Breast epithelium (tissue), 2 donors: ENCODE measurements around a stretch of chr2.

- PRO-cap: no peak
- RAMPAGE, long total RNA, 2 experiments: no peak in any of the 2 experiments
Measured at GRCh38 chr2:40282466-40283003, 169.4 kb downstream of the SLC8A1 start.

- PRO-cap: no peak
- RAMPAGE, long total RNA, 2 experiments: no peak in any of the 2 experiments
Measured at GRCh38 chr2:40371518-40372015, 80.3 kb downstream of the SLC8A1 start.

DNA sequence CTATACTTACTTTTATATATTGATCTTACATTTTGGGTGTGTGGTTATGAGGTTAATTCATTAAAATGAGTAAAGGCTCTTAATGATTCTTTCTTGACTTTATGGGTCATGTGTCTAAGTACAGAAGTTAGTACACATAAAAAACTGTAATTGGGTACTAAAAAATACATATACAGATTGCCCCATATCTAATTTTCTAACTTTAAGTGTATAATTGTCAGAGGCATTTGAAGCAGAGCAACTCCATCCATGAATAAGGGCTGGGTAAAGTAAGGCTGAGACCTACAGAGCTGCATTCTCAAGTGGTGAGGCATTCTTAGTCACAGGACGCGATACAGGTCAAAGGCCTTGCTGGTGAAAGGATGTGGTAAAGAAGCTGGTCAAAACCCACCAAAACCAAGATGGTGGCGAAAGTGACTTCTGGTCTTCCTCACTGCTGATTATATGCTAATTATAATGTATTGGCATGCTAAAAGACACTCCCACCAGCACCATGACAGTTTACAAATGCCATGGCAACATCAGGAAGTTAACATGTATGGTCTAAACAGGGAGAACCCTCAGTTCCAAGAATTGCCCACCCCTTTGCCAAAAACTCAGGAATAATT, 50.0 kb downstream of the SLC8A1 start:
- PRO-cap: no peak
- RAMPAGE, long total RNA, 2 experiments: no peak in any of the 2 experiments

GRCh38 chr2:40451317-40451424, 719 bp downstream of the SLC8A1 start:
- PRO-cap: no peak
- RAMPAGE, long total RNA, 2 experiments: no peak in any of the 2 experiments

GRCh38 chr2:41877076-41877999, 170.5 kb upstream of the PKDCC start:
- PRO-cap: no peak
- RAMPAGE, long total RNA, 2 experiments: no peak in any of the 2 experiments

DNA sequence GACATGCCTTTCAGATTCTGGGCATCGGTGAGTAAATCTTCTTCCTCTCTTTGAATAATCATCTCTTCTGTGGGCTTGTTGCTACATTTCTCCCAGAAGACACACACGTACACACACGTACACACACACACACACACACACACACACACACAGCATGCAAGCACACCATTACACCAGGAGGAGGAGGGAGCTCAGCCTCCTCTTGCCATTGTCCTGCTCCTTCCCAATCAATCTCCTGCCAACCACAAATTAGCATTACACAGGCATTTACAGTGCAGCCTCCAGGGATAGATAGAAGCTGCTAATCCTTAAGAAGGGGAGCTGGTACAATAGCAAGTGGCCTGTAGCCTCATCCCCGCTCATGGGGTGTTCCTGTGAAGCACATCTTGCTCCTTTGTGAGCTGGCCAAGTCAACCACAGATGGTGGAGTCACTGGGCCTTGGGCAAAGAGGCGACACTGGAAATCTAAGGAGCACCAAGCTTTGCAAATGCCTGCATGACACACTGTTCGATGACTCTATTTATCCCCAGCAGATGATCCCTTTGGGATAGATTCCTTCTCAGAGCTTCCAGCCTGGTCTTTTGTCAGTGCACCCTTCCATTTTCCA, 110.4 kb upstream of the PKDCC start:
- PRO-cap: no peak
- RAMPAGE, long total RNA, 2 experiments: no peak in any of the 2 experiments

DNA sequence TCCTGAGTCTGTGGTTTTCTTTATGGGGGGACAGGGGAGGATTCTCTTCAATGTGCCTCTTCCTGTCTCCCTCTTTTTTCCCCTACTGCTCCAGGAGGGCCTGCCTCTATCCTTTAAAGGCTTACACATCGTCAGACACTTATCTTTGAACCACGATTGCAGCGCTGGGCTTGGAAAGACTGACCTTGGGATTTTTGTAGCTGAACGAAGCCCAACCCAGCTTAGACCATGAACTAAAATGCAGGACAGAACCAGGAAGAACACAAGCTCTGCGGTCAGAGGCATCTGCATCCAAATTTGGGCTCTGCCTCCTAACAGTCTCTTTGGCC, 7.0 kb upstream of the PKDCC start:
- PRO-cap: no peak
- RAMPAGE, long total RNA, 2 experiments: no peak in any of the 2 experiments

- PRO-cap: no peak
- RAMPAGE, long total RNA, 2 experiments: no peak in any of the 2 experiments
Measured at GRCh38 chr2:42147470-42148144, 21.5 kb upstream of the EML4 start.

DNA sequence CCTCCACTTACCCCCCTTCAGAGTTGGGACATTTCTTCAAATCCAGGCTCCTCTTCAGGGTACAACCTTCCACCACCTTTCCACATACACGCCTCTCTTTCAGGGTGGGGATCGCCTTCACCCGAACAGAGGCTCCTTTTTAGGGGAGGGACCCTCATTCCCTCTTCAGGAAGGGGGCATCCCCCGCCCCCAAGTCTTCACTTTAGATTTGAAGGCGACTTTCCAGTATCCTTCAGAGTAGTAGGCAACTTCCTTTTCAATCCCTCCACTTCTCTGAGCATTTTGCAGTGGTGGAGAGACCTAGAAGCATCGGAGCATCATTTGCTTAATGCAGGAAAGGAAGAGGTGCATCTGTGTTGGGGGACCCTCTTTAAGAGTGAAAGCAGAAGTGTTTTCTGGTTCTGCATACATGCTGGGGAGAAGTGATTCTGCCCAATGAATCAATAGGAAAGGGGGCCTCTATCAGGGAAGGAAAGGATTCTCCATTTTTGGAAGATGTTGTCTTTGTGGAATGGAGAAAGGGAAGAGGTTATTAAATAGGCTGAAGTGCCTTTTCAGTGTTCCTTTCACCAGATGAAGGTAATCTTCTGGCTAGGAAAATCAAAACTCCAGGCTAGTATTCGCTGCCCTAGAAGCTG, 925 bp downstream of the EML4 start:
- PRO-cap: no peak
- RAMPAGE, long total RNA, 2 experiments: no peak in any of the 2 experiments

- PRO-cap: no peak
- RAMPAGE, long total RNA, 2 experiments: no peak in any of the 2 experiments
Measured at GRCh38 chr2:42197979-42198530, 28.9 kb downstream of the EML4 start.

- PRO-cap: no peak
- RAMPAGE, long total RNA, 2 experiments: no peak in any of the 2 experiments
Measured at GRCh38 chr2:42567774-42568309, 590 bp upstream of the MTA3 start.

GRCh38 chr2:42637379-42637578, 68.8 kb downstream of the MTA3 start:
- PRO-cap: no peak
- RAMPAGE, long total RNA, 2 experiments: no peak in any of the 2 experiments

DNA sequence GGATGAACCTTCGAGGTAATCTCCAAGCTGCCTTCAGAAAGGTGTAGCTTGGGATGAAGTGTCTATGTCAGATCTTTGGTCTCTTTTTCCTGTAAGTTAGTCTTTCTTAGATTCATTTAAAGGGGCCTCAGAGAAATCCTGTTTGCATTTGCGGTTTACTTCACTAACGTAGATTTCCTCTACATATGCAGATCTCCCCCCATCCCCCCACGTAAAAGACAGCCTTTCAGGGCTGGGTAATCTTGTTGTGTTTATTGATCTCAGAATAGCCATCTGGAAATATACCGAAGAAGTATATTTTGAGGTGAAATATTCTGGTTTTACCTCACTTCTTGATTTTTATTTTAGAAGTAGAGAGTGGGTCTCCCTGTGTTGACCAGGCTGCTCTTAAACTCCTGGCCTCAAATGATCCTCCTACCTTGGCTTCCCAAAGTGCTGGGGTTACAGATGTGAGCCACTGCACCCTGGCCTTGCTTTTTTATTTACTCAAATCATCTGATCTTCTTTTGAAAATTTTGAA, 83.8 kb downstream of the MTA3 start:
- PRO-cap: no peak
- RAMPAGE, long total RNA, 2 experiments: no peak in any of the 2 experiments

DNA sequence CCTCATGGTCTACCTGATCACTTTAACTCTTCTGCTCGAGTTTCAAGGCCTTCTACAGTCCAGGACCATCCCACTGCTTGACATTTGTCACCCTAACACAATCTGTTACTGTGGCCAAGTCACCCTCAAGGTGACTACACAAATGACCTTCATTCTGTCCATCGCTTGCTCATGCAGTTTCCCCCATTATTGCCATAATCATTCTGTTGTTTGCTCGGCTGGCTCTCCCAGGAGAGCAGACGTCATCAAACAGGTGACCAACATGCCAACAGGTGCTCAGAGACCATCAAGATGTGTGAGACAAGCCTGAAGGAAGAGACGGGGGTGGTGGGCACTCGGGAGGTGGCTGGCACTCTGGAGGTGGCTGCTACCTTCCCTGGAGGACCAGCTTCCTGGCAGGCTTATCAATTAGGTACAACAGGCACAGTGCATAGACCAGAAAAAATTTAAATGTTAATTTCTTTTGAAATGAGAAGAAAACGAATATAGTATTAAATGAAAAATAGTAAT, 16.7 kb upstream of the HAAO start:
- PRO-cap: no peak
- RAMPAGE, long total RNA, 2 experiments: no peak in any of the 2 experiments

GRCh38 chr2:42905558-42906218, 113.3 kb upstream of the HAAO start:
- PRO-cap: no peak
- RAMPAGE, long total RNA, 2 experiments: no peak in any of the 2 experiments

DNA sequence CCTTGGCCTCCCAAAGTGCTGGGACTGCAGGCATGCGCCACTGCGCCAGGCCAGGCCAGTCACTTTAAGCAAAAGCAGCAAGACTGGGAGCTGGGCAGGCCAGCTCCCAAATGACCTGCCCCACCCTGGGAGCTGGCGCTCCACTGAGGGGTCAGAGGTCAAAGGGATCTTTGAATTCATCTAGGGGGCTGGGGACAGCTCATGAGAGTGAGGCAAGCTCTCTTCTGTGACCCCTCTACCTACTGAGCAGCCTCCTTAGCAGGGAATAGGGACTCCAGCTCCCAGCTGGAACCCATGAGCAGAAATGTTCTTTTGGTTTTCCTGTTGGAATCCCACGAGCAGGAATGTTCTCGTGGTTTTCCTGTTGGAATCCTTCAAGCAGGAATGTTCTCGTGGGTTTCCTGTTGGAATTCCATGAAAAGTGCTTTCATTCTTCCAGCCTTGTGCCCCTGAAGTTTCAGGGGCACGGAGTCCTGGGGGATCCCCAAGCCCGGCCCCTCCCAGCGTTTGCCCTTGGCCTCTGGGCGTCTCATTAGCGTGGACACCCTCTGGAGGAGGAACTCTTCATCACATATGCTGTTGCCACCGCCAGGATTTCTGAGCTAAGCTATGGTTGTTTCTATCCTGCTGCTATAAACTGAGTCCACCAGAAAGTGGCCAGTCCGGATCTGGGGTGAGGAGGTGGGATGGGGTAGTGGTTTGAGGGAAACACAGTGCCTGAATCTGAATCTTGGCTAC, 162.1 kb upstream of the HAAO start:
- PRO-cap: no peak
- RAMPAGE, long total RNA, 2 experiments: no peak in any of the 2 experiments

- PRO-cap: no peak
- RAMPAGE, long total RNA, 2 experiments: no peak in any of the 2 experiments
Measured at GRCh38 chr2:43128171-43128453, 98.3 kb downstream of the ZFP36L2 start.

DNA sequence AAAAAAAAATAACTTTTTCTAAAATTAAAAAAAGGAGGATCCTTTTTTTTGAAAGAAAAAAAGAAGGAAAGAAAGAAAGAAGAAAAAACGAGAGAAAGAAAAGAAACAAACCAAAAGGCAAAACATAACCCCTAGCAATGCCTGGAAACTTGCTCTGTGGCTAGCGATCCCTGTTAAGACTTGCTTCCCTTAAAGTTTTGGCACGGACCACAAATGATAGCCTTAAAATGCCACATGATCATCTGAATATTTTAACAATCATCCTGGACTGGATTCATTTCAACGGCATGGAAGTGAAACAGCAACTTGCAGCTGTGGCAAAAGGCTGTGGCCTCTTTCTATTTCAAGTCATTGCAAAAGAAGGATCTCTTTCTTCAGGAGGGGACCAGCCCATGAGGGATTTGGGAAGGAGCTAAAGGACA, 107.1 kb upstream of the ZFP36L2 start:
- PRO-cap: bidirectional peak, plus-strand start at position 278 of the sequence, minus-strand start at position 187 of the sequence
- RAMPAGE, long total RNA, 2 experiments: no peak in any of the 2 experiments

- PRO-cap: no peak
- RAMPAGE, long total RNA, 2 experiments: no peak in any of the 2 experiments
Measured at GRCh38 chr2:43345352-43346020, 119.1 kb upstream of the ZFP36L2 start.

GRCh38 chr2:43426108-43426906, 169.5 kb downstream of the THADA start:
- PRO-cap: no peak
- RAMPAGE, long total RNA, 2 experiments: no peak in any of the 2 experiments